ENCODE measurements around a stretch of chr13.

- PRO-cap, result no peak
Measured at GRCh38 chr13:68257476-68257903, 1027.4 kb upstream of the PCDH9 start.

GRCh38 chr13:70856513-70857064 is 748.3 kb upstream of the KLHL1 start:
- PRO-cap, result no peak

GRCh38 chr13:71242141-71242609 is 624.8 kb downstream of the DACH1 start:
- PRO-cap, result no peak

DNA sequence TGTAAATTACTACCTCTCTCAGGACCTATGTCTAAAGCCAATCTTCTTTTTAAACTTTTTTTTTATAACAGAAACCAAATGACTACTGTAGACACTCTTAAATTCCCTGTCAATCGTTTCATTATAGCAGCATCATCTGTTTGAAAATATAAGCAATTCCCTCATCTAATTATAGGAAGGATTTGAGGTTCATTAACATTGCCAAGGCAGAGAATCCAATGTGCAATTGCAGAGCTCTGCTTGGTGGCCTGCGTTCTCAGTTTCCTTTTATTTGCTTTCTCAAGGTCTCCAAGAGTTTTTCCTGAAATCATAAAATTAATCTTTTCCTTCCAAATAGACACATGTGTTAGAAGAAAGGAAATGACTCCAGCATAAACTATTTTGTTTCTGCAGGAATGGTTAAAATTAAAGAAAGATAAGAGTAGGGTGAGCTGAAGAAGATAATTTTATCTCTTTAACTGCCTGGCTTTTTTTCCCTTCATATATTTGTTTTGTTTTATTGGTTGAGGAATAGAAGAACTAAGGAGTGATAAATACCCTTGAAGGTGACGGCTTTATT is 241.9 kb downstream of the DACH1 start:
- PRO-cap, result no peak

DNA sequence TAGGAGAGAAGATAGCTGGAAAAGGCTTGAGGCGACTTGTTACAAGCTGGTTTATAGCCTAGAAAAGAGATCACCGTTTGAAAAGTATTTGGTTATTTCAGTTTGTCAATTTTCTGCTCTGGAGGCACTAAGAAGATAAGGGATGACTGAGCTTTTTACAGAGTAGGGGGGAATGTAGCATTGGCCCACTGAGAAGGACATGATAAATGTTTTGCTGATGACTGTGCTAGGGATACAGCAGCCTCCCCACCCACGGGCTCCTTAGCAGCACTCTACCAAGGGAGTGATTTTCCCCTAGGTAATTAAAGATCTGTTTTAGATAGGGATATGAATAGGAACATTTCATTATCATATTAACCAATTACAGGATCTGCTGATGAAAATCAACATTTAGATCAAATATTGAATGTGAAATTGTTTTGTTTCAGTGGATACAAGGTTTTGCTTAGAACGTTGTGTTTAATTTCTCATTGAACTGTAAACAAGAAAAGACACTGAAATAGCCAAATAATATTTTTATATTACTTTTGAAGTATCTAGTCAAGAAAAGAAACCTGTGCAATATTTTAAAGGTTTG is 2.1 kb downstream of the KLF5 start:
- PRO-cap, result no peak

- PRO-cap, result no peak
Measured at GRCh38 chr13:73235280-73235606, 176.4 kb downstream of the KLF5 start.

DNA sequence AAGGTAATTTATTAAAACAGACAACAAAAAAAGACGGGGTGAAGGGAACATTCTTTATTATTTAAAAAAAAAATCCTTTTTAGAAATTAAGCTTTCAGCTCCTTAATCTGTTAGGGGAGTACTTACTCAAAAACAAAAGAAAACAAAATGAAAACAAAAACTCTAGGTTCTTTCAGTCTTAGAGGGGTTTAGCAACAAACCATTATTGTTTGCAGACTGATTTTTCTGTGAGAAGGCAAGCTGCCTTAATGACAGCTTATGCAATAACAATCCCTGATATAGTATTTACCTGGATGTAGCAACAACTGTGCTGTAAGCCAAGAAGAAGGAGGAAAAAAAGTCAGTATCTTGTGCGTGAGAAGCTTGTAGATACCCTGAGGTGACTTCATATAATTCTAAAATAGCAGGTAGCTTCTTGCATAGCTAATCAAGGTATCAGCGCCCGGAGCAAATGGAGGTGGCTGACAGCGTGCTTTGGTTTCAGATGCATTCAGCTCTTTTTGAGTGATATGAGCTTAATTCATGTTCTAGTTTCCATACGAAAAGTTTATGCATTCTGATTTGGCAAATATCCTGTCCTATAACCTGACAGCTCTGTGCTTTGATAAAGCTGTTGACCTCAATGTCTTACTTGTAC is 309.8 kb downstream of the KLF5 start:
- PRO-cap, result no peak

DNA sequence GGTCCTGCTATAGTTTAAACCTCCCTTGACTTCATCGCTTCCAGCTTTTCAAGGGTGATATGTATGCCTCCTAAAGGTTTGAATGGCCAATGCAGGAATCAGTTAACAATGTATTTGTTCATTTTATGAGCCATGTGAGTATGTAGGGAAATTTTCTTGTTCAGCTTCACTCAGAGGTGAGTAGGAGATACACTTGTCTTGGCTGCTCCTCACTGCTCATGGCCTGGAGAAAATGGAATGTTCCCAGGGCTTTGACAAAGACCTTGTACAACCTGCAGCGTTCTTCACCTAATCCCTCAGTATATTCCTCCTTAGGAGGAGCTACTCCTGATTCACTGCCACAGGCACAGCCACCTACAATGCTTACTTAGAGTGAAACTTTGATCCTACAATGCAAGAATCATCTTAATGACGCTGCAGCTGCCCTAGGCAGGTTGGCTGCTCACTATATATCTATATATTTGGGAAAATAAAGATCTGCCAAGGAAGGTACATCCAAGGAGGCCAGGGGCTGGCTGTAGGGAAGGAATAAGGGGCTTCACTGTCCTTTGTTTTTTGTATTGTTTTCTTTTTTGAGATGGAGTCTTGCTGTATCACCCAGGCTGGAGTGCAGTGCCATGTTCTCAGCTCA is 364.2 kb downstream of the KLF5 start:
- PRO-cap, result no peak

GRCh38 chr13:73536981-73537334 is 478.2 kb downstream of the KLF5 start:
- PRO-cap, result no peak

DNA sequence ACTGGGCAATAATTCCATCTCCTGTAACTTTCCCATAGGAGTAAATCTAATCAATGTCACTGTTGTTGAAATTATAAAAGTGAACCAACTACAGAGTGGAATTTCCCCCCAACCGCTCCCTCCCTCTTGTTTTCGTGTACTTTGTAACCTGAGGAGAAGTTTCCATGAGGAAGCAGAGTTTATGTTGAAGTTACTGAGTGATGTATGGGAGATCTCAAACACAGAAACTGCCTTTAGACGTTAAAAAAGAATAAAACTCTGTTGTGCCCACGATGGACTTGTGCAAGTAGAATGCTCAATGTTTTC is 559.7 kb downstream of the KLF5 start:
- PRO-cap, result no peak

DNA sequence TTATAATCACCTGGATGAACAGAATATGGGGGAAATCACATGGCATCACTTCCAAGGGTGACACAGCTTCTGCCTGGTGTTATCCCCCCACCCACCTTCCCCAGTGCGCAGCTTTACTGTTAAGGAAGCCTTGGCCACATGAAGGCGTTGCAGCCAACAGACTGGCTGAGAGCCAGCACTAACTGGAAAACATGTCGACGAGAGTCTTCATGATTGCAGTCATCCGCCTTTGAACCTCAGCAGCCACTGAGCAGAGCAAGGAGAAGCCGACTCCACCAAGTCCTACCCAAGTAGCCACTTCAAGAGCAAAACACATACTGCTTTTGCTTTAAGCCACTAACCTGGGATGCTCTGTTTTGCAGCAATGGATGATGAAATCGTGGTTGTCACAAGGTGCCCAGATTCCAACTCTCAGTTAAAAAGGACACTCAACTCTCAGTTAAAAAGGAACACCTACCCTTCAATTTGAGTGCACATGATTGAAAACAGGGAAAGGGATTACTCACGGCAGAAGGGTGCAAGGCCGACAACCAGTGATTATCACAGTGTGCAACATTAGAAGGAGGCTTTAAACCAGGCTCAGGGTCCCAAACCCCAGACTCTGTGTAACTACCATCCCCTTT is 926.3 kb downstream of the KLF5 start:
- PRO-cap, result no peak

DNA sequence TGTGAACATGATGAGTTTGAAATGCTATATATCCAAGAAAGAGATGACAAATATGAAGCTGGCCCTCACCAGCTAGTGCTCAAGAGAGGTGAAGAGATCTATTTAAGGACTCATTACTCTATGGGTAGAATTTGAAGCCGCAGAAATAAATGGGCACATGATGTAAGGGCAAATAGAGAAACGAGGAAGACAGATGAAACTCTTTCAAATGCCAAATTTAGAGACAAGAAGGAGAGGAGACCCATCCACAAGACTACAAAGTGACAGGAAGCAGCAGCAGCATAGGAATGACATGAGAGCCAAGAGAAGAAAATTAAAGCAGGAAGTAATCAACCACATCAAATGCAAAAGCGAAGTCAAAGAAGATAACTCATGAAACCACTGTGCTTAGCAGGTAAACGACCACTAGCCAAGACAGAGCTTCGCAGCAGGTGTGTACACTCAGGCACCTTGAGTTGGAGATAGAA is 1011.1 kb downstream of the KLF5 start:
- PRO-cap, result unidirectional peak, plus-strand start at position 397 of the sequence

- PRO-cap, result no peak
Measured at GRCh38 chr13:74202060-74202282, 1143.2 kb downstream of the KLF5 start.

DNA sequence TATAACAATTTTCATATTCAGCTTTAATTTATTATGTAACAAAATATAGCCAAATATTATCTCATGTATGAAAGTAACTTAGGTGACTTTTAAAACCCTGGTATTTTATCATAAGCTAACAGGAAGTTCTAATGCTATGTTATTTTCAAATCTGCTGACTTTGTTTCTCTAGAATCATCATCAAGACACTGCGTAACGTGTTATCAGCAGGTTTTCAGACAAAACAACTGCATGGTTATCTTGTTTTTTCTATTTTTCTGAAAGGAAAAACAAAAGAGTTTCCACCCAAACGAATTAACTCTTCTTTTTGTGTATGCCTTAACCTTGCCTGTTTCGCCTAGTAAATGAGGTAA is 156.3 kb downstream of the TBC1D4 start:
- PRO-cap, result no peak

DNA sequence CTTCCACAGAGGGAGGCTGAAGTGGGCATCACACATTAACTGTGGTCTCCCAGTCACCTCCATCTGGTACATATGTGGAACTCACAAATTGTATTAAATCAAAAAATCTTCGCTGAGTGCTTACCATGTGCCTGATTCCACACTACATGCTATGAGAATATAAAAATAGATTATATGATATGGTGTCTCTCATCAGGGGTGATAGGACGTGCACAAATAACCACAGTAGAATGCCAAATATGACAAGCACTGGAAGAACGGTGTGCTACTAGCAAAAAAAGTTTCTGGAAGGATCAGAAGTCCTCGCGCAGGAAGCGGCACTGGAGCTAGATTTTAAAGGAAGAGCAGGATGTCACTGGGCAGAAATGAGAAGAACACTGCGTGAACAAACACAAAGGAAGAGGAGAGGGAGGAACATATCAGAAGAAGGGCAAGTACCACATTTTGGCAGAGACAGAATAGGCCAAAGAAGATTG is 62.3 kb downstream of the TBC1D4 start:
- PRO-cap, result no peak

DNA sequence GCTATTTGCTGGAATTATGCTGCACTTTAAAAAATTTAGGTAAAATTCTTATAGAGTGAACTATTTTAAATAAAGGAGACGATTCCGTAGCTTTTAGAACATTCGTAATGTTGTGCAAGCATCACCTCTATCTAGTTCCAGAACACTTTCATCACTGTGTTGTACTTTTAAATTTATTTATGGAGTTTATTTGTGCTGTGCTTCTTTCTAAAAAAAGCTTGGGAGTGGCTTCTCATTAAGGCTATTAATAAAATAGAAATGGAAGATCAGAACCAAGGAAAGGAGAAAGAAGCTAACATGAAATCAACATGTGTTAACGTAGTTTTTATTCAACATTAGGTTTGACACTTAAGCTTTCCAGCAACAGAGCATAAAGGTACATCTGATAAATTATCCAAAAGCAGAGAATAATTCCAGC is 35.8 kb downstream of the TBC1D4 start:
- PRO-cap, result no peak

GRCh38 chr13:75458119-75458835 is 23.7 kb downstream of the TBC1D4 start:
- PRO-cap, result no peak

DNA sequence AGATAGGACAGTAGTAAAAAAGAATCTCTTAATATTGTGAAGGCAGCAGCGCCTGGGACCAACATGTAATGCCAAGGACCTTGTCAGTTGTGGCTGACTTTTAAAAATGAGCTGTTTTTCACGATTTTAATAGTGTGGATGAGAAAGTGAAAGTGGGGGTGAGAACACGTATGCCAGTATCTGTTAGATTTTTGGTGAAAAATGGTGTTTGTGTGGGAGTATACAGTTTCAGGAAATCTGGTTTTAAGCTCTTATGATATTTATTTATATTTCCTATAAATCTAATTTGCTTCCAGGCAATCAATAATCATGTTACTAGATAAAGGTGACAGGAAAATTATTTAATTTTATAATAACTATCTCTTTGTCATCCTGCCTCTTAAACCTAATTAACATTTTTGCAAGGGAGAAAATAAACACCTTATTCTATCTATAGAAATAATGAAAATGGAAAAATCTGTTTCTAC is 125.3 kb downstream of the LMO7 start:
- PRO-cap, result bidirectional peak, plus-strand start at position 148 of the sequence, minus-strand start at position 91 of the sequence; unidirectional peak, plus-strand start at position 148 of the sequence

DNA sequence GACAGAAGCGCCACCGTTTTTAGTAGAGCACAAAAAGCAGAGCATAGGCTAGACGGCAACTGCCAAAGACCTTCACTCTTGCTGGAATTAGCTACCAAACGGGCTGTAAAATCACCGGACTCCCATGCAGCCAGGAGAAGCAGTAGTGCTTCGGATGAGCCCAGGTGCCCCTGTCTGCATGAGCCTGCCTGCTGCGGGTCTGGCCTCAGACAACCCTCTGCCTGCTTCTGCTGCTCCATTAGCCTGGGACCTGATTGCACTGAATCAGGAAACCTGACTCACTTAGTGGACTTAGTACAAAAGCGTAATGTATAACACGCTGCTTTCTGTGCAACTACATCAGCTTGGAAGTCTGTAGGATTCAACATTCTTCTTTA is 170.0 kb downstream of the LMO7 start:
- PRO-cap, result no peak

DNA sequence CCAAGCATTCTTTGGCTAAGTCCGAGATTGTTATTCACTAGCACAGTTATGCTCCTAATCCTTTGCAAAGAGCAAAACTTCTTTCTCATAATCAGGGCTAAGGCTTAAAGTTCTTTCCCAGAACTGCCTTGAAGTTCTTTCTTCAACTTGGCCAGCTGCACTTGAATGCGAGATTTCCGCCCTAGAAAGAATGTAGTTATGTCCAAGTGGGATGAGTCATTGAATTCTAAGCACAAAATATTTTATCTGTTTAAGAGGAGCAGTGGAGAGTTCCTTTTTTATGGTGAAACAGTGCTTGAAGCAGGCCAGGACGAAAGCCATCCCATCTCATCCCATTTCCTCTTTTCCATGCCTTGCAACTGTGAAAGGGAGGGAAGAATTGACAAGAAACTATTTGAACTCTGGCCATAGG is 174.7 kb downstream of the KCTD12 start:
- PRO-cap, result no peak